Mammary microvascular endothelial cell (primary cell): ENCODE data around the genes PIK3CG and PRKAR2B.

GRCh38 chr7:106249433-106250206, 35.2 kb downstream of the NAMPT start:
- RAMPAGE, long total RNA = no peak

- RAMPAGE, long total RNA = no peak
Measured at GRCh38 chr7:106251314-106251747, 33.5 kb downstream of the NAMPT start.

GRCh38 chr7:106265871-106266402, 18.8 kb downstream of the NAMPT start:
- RAMPAGE, long total RNA = no peak

GRCh38 chr7:106286117-106286485, 1.3 kb upstream of the NAMPT start:
- RAMPAGE, long total RNA = no peak

GRCh38 chr7:106731142-106731514, 70.2 kb upstream of the CCDC71L start:
- RAMPAGE, long total RNA = no peak

DNA sequence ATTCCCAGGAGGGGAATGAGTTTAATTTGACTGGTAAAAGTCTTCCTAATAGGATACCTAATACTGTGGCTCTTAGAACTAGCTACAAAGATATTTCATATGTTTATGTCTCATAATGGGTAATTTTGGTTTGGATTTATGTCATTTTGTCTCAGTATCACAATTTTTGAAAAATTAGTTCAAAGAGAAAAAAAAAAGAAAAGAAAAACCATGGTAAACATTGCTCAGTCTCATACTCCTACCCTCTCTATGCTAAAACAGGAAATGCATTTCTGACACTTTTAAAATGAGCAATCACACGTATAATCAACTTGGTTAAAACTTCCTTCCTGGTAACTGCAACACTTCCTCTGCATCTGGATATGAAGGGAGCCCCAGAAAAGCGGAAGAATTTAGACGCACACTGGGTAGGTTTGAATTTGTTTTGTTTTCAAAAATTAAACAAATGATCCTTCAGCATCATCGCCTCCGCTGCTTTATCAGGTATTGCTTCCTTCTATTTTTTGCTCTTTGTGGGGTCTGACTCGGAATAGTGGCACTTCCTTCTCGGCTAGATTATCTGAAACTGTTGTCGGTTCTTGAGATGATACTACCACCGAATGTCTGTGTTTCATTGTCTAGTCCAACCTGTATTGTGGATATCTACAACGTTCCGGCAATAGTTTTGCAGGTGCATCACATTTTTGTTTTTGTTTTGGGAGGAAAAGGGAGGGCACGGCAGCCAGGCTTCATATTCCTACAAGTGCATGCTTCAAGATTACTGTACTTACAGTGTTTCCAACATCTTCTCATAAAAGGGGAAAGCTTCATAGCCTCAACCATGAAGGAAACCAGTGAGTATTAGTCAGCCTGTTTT, at the start of gene PIK3CG:
TSS of gene PIK3CG (plus strand) at position 339 of the 856 bp plus-strand sequence.
- RAMPAGE, long total RNA = no peak

DNA sequence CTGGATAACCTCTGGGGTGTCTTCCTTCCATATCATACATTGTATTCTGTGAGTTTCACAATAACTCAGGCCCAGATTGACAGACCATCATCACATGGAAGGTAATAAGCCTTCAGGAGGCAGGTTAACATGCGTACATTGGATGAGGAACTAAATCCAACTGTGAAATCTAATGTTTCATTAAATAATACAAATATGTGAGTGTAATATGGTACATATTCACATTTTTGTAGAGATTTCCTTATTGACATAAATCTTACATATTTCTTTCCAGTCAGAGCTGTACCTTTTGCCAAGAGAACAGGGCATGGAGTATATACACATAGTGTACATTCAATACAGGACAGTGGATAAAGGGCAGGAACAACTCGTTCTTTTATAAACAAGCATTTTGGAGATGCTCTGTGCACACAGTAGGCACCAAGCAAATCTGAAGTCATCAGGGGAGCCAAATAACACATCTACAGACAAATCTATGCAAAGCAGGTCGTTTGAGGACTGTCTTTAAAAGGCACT, 26.2 kb downstream of the PIK3CG start:
- RAMPAGE, long total RNA = no peak

- RAMPAGE, long total RNA = no peak
Measured at GRCh38 chr7:107044264-107045252, at the start of gene PRKAR2B. TSS of gene PRKAR2B (plus strand) at chr7:107044705.

DNA sequence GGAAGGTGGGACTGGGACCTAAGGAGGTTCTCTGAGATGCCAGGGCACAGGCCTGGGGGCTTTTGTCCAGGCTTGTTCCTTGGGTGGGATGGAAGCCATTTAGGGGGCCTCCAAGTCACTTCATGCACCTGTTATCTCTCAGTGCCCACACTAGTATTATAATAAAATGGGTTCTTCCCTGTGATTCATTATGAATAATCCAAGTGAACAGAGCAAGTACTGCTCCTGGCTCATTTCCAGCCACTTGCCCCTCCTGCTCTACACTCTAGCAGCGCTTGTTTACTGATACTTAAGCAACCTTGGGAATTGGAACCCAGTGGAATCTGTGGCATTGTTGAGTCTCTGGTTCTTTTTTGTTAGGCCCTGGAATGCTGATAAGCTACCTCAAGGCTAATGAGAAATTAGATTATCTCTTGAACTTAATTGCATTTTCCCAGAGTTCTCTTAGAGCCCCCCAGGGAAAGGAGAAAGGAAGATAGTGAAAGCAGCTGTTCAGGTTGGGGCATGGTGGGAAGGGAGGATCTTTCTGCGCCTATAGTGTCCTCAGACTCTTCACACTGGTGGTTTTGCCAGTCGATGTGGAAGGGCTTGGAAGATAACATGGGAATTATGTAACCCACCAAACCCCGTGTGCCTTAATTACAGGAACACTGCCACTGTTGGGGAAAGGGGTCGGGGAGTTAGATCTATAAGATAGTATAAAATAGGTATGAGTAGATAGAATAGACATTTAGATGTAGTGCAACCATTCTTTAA, 34.1 kb downstream of the PRKAR2B start:
- RAMPAGE, long total RNA = no peak

DNA sequence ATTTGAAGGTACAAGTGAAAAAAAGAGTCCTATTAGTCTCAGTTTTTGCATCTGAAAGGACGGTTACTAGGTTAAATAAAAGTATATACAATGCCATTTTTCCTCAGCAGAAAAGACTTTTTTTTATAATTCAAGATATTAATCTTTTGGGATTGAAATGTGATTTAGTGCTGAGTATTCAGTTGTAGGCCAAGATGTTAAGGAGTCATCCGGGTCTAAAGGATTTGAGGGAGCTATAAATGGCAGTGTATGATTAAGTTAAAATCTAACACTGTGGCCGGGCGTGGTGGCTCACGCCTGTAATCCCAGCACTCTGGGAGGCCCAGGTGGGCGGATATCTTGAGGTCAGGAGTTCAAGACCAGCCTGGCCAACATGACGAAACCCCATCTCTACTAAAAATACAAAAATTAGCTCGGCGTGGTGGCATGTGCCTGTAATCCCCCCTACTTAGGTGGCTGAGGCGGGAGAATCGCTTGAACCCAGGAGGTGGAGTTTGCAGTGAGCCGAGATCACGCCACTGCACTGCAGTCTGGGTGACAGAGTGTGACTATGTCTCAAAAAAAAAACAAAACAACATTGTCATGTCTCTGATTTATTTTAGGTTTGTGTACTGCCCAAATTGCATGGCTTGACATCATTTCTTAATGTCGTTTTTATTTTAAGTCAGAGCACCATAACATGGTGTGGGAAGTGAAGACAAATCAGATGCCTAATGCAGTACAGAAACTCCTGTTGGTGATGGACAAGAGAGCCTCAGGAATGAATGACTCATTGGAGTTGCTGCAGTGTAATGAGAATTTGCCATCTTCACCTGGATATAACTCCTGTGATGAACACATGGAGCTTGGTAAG, 10.6 kb downstream of the HBP1 start:
- RAMPAGE, long total RNA = no peak

DNA sequence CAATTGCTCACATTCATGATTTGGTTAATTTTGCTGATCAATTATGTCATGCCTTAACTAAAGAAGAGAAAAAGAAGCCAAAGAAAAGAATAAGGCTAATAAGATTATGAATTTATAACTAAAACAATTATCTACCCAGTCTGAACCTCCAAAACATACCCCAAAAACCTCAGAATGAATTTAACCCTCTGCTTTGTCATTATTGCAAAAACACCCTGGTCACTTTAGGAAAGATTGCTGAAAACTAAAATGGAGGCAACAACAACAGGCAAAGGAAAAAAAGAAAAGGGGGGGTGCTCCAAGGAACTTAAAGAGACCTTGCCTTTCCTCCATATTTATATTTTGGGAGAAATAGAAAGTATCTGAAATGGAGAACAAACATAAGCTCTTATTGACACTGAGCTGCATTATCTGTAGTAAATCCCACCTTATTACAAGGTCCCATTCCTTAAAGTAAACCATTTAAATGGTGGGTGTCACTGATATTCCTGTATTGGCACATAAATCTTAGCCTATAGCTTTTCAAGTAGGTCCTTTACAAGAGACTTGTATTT, 19.8 kb upstream of the SLC26A4 start:
- RAMPAGE, long total RNA = no peak

DNA sequence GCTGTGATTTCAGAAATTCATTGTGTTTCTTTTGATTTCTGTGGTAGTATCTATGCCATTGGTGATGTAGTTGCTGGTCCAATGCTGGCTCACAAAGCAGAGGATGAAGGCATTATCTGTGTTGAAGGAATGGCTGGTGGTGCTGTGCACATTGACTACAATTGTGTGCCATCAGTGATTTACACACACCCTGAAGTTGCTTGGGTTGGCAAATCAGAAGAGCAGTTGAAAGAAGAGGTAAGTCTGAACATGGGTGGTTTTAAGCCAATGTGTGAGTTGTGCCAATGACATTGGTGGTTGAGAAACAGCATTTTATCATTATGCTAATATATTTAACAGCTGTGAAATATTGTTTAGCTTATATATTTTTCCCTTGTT, 26.2 kb downstream of the DLD start:
- RAMPAGE, long total RNA = no peak

GRCh38 chr7:107931924-107932693, 41.1 kb downstream of the DLD start:
- RAMPAGE, long total RNA = no peak

DNA sequence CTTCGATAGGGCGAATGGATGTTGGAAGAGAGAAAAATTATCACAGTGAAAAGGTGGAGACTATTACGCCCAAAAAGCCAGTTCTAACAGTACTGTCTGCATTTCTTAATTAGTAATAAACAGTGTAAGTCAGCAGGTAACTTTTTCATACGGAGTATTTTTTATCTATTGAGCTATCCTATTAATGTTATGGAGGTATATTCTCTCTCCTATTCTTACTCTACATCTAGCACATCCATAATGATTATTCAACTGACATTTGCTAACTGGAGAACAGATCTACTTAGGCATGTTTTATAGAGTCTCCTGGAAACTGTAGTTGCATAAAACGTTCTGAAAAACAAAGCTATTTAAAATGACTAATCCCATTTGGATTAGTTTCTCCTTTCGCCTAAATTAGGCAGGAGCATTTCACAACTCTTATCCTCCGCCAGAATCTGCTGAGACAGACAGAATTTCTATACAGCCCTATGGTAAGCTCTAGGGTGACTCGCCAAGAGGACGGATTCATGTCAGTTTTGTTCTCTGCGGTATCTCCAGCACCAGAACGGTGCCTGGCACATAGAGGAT, 44.4 kb downstream of the LAMB1 start:
- RAMPAGE, long total RNA = no peak

DNA sequence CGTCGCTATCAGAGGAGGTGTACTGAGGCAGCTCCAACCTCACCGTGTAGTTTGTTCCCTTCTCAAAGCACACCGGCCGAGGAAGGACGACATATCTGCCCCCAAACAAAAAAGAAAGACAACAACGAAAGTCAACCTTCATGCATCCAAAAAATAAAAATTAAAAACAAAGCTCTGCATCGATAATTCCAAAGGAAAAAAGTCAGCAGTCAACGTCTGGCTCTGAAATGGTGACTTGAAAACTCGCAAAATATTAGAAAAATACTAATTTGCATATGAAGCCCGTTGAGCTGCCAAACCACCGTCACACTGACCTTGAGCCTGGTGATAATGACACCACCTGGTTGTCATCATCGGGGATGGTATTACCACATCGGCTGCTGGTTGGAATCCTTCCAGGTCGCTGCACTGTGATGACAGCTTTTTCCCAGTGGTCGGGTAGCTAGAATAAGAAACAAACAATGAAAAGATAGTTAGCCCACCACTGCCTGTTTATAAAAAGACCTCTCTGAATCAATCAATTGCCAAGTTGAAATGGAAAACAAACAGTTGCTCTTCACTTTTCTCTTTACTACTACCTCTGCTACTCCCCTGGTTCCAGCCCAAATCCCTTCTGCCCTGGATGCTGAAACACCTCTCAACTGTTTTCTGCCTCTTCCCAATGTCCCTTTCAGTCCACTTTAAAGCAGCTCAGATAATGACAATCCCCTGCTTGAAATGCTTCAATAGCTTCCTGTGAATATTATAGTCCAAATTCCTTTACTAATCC, 41.5 kb downstream of the LAMB1 start:
- RAMPAGE, long total RNA = no peak

DNA sequence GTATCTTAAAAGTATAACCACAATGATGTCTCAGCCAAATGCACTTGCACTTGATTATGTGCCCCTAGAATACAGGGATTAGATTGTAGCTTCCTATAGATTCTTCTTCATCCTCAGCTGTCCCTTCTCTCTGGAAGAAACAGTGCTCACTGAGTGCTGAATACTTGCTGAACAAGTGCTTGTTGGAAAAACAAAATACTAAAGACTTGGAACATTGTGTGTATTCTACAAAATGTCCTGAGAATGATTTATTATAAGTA, 34.6 kb upstream of the LAMB1 start:
- RAMPAGE, long total RNA = no peak

- RAMPAGE, long total RNA = no peak
Measured at GRCh38 chr7:108211294-108211886, 81.2 kb upstream of the LAMB4 start.

- RAMPAGE, long total RNA = no peak
Measured at GRCh38 chr7:108245957-108246834, 116.0 kb upstream of the LAMB4 start.

- RAMPAGE, long total RNA = no peak
Measured at GRCh38 chr7:108494008-108494614, 31.8 kb downstream of the PNPLA8 start.

GRCh38 chr7:110900438-110901024, 190.4 kb upstream of the LRRN3 start:
- RAMPAGE, long total RNA = no peak